Iris pigment epithelial cell (primary cell): ENCODE data around the genes TTC30B and RBM45.

- RRBS, result 0% methylated on average over 3 of the region's 44 CpGs
Measured at GRCh38 chr2:176116953-176117840, 619 bp downstream of the HOXD10 start.

GRCh38 chr2:176132282-176133098, 3.0 kb downstream of the HOXD8 start:
- RRBS, result no CpG with 5 or more reads among the region's 31 CpGs

- RRBS, result no CpG with 5 or more reads among the region's 8 CpGs
Measured at GRCh38 chr2:176137966-176138310, 8.4 kb downstream of the HOXD8 start.

GRCh38 chr2:176164593-176165764, 7.9 kb downstream of the HOXD3 start:
- RRBS, result 8% methylated on average over 10 of the region's 76 CpGs

DNA sequence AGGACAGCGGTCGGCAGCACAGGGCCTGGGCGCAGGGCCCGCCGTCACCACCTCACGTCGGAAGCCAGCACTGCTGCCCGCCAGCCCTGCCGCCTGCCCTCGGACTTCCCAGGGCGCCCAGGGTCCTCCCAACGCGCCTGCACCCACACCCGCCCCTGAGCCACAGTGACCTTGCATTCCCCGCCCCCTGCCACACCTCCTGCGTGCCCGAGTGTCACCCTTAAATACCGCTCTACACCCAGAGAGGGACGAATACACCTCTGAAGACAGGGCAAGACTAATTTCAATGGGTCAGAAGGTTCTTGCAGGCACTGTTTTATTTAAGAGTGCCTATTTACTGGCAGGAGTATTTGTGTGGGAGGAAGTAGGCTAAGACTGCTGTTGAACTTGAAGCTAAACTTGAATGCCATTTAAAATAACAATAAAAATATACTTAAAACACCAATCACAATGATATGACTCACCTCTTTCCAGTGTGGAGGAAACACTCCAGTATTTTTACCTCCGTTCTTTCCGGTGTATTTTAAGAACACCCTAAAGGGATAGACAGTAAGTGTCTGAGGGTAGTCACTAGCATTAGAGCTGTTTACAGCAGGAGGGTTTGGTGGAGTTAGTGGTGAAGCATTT, 9.8 kb upstream of the HOXD1 start:
- RRBS, result no CpG with 5 or more reads among the region's 21 CpGs

- RRBS, result no CpG with 5 or more reads among the region's 22 CpGs
Measured at GRCh38 chr2:176200898-176201395, 12.5 kb downstream of the HOXD1 start.

GRCh38 chr2:176465689-176466142, 196.5 kb downstream of the MTX2 start:
- RRBS, result no CpG with 5 or more reads among the region's 3 CpGs

DNA sequence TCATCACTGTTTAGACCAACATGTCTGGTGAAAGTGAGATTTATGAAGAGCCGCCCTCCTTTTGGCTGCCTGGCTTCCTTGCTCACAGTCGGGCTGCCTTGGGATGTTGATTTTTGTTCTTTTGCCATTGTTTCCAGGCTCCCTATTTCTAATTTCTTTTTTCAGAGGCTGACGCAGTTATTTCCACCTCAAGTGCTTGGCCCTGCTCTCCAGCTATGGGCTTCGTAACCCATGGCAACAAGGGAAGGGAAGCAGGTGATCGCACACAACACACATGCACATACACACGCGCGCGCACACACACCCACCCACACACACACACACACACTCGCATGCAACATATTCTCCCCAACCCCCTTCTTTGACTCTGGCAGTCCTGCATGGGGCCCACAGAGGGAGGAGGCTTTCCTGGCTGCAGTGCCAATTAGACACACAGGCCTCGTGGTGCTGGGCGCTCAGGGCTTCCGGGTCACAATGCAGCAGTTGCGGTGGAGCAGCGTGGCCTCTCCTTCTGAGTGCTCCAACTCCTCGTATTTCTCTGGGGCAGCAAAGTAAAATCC, 296.7 kb downstream of the MTX2 start:
- RRBS, result no CpG with 5 or more reads among the region's 16 CpGs

- RRBS, result no CpG with 5 or more reads among the region's 3 CpGs
Measured at GRCh38 chr2:177117344-177117696, 95.3 kb upstream of the HNRNPA3 start.

DNA sequence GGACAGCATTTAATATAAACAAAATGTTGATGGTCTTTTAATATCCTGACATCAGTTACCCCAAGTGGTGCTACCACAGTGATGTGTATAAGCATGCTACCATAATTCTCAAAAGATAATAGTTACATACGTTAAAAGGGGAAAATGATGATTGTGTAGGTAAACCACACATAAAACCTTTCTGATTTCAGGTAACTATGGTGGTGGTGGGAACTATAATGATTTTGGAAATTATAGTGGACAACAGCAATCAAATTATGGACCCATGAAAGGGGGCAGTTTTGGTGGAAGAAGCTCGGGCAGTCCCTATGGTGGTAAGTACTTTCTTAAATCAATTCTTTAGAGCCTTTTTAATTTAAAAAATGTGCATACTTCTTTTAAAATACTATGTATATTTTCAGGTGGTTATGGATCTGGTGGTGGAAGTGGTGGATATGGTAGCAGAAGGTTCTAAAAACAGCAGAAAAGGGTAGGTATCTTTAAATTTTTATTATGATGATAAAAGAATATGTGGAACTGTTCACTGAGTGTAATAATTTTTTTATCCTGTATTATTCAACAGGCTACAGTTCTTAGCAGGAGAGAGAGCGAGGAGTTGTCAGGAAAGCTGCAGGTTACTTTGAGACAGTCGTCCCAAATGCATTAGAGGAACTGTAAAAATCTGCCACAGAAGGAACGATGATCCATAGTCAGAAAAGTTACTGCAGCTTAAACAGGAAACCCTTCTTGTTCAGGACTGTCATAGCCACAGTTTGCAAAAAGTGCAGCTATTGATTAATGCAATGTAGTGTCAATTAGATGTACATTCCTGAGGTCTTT, 6.5 kb downstream of the HNRNPA3 start:
- RRBS, result no CpG with 5 or more reads among the region's 5 CpGs

DNA sequence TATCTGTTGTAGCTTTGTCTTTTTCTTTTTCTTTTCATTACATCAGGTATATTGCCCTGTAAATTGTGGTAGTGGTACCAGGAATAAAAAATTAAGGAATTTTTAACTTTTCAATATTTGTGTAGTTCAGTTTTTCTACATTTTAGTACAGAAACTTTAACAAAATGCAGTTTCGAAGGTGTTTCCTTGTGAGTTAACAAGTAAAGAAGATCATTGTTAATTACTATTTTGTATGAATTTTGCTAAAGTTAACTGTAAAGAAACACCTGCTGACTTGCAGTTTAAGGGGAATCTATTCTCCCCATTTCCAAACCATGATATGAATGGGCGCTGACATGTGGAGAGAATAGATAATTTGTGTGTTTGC, 7.1 kb downstream of the HNRNPA3 start:
- RRBS, result no CpG with 5 or more reads among the region's 2 CpGs

- RRBS, result no CpG with 5 or more reads among the region's 8 CpGs
Measured at GRCh38 chr2:177254937-177256113, 9.2 kb downstream of the NFE2L2 start.

GRCh38 chr2:177273318-177273932, 8.9 kb upstream of the NFE2L2 start:
- RRBS, result no CpG with 5 or more reads among the region's 4 CpGs

DNA sequence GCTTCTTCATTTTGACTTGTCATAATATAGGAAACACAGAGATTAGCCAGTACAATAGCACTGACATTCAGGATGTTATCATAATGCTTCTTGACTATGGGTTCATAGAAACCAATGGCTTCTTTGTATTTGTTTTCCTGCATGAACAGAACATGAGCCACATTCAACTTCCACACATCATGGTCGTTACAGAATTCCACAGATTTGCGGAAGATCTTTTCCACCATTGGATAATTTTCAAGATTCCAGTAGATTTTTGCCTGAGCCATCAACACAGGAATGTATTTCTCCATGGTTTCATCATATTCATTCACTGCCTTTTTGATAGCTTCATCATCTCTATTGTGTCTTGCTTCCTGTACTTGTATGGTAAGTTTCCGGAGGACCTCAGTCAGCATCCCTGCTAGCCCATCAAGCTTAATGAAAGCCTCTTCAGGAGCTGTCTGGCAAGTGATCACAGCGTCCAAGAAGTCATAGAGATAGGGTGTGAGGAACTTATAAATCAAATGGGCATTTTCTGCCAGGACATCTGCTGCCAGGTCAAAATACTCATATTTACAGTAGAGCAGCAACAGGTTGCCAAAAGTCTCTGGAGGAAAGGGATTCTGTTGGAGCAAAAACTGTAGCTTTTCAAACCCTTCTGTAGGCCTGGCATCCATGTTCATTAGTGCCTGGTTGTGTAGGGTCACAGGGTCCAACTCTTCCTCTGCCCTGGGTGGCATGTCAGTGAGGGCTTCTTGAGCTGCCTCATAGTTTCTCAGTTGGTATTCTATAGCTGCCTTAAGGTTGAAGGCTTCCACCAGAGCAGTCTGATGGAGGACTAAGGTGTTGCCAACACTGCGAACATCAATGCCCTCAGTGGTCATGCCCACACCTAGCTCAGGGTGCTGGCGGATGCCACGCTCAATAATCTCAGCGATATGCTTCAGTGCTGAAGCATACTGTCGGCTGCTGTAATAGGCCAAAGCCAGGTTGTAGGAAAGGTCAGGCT, 1.1 kb downstream of the TTC30B start:
- RRBS, result no CpG with 5 or more reads among the region's 9 CpGs

- RRBS, result 2% methylated on average over 16 of the region's 77 CpGs
Measured at GRCh38 chr2:177552205-177553288, at the start of gene TTC30B. Gene TTC30B, minus strand, starts transcription at chr2:177552796.

- RRBS, result no CpG with 5 or more reads among the region's 12 CpGs
Measured at GRCh38 chr2:177553289-177553924, 811 bp upstream of the TTC30B start.

DNA sequence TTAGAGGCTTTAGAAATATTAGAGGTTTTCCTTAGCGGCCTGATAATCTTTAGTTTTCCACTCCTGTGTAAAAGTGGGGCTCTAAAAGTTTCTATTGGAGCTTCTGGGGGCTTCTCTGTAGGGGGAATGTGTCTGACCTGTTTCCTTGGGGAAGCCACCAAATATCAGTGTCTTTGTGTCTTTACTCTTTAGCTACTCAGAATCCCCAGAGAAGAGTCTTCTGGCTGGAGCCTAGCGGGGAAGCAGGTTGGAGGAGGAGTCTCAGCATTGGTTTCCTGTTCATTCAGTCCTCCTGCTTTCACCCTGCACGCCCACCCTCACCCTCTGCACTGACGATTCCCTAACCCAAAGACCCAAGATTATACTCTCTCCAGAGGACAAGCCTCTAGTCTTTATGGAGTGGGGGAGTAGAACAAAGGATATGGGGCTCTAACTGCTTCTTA, 112.7 kb upstream of the TTC30A start:
- RRBS, result no CpG with 5 or more reads among the region's 4 CpGs

DNA sequence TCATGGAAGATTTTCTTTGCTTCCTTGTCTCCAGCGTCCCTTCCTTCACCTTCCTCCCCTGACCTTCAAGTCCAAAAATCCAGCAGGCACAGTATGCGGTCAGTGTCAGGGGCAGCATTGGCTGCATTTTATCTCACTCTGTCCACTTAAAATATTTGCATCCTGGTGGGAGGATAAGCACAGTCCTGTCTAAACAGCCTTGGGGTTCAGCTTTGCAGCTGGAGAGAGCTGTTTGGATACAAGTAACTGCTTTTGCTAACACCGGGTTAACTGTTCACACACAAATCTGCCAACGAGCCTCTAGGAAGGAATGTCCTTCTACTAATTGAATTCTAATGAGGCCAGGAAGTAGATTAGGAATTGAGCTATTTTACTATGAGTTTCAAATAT, 136.0 kb upstream of the TTC30A start:
- RRBS, result no CpG with 5 or more reads among the region's 4 CpGs

DNA sequence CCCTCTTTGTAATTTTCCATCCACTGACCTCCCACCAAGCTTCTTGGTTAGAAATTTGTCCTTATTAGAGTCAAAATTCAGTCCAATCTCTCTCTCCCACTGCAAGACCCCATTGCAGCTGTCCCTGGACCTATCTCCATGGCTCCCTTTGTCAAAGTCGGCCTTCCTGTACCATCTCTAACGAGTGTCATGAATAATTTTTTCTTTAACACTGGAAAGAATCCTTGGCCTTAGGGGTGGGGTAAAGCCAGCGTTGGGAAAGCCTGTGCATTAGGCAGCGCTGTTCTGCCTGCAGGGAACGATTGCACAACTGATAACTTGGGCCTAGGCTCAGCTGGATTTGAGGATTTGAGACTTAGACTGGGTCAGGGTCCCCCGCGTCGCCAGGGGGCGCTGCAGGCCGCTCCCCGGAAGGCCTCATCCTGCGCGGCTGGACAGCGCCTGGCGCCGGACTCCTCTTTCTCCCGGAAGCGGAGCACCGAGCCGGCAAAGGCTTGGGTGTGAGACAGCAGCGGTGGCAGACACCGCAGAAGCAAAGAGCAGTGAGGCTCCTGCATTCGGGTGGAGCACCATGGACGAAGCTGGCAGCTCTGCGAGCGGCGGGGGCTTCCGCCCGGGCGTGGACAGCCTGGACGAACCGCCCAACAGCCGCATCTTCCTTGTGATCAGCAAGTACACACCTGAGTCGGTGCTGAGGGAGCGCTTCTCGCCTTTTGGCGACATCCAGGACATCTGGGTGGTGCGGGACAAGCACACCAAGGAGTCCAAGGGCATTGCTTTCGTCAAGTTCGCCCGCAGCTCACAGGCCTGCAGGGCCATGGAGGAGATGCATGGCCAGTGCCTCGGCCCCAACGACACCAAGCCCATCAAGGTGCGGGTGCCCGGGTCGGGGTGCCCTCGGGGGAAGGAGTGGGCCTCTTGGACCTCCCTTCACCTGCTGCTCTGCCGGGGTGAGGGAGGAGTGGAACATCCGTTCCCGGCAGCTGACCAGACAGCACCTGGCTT, at the start of gene RBM45:
Gene RBM45, plus strand, starts transcription at position 462 of the 1,005 bp plus-strand sequence.
- RRBS, result 3% methylated on average over 11 of the region's 50 CpGs

DNA sequence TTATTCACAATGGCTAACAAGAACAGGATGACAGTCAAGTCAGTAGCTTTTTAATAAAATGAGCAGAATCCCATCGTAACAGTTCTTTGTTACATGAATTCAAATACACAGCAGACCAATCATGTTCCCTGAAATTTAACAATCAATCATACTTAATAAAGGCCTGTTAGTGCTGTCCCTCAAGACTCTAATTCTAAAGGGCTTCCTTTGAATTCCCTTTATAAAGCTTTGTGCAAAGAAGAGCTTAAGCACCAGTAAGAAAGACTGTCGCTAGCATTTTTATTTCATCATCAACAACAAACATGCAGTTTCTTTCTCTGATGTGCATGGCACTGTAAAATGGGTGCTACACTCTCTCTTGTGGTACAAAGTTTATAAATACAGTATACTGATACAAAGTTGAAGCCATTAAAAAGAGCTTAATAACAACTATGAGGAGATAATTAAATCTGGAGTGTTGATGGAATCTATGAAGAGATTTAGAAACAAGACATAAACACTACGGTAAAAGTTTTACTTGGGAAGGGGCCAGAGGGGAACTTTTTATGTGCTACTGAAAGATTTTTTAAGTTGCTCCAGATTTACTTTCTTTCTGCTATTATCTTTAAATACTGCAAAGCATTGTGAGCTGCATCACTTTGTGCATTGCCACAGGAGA, 19.3 kb downstream of the PRKRA start:
- RRBS, result no CpG with 5 or more reads among the region's 3 CpGs